ENCODE data around the genes ESYT1, SMARCC2 and SLC39A5.

- PRO-cap, result no peak
Measured at GRCh38 chr12:55941708-55942646, 11.0 kb downstream of the DGKA start.

DNA sequence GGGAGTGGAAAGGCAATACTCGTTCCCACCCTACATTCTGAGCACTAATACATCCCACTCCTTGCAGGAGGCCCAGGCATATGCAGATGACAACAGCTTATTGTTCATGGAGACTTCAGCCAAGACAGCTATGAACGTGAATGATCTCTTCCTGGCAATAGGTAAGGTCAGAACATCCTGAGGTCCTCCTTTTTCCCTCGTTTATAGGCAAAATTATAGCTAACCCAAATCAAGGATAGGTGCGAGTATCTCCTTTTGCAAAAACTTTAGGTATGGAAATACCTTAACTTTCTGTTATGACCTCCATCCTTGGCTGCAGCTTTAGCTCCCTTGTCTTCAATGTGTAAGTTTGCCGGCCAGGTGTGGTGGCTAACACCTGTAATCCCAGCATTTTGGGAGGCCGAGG is 5.8 kb upstream of the SUOX start:
- PRO-cap, result no peak

GRCh38 chr12:55992553-55993242 is 4.4 kb upstream of the SUOX start:
- PRO-cap, result no peak

DNA sequence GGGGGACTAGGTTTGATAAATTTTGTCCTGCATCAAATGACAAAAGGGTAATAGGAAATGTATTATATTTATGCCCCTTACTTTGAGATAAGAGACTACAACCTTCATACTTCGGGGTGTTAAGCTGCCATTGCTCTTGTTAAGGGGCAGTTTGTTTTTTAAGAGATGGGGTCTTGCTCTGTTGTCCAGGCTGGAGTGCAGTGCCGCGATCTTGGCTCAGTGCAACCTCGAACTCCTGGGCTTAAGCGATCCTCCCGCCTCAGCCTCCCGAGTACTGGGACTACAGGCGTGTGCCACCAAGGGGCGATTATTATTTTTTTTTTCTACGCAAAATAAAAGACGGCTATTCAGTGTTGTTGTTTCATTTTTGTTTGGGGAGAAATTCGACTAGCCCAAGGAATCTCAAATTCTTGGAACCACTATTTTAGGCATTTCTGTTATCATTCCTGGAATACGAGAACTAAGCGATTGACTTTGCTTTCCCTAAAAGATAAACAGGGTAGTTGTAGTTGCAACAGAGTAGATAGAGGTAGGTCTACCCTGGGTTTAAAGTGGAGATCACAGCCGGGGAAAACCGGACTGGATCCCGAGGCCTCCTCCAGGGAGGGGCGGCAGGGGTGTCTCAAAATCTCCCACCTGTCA is 621 bp upstream of the SUOX start:
- PRO-cap, result no peak

DNA sequence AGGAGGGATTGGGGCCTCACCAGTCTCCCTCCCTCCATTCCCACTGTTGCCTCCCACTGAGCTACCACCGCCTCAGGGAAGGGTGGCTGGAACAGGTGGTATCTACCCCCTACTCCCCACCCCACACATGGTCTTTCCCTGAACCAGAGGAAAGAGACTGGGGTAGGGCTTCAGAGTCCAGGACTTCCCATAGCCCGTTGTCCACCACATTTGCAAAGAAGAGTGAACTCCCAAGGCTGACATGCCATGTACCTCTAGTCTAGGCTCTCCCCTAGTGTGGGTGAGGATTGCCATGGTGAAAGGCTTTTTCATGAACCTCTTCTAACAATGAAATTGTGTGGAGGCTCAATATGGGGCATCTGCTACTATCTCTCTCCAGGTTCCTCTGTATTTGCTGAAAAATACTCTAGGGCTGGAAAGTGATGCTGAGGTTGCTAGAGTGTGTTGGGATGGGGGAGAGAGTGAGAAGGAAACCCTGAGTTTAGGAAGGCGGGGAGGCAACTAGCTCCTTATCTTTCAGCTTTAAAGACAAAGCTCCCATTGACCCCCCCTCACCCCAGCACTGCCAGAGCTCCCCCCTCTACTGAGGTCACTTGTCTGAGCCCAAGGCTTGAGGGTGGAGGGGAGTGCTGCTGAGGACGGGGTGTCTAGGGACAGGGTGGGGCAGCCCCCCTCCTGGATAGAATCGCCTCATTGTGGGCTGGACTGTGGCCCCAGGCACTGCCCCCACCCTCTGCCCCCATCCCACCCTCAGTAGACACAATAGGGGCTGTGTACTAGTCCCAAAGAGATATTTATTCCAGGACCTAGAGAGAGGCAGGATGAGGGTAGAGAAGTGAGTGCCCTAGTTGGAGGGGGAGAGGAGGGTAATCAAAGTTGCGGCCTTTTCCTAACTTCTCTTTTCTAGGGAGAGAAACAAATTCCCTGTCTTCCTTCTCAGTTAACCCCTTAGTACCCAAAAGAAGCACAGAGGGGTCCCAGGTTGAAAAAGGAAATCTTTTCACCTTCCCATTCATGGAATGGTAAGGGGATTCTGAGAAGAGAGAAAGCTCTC is 2.9 kb downstream of the ERBB3 start:
- PRO-cap, result no peak

- PRO-cap, result no peak
Measured at GRCh38 chr12:56085020-56085471, 5.1 kb downstream of the ERBB3 start.

DNA sequence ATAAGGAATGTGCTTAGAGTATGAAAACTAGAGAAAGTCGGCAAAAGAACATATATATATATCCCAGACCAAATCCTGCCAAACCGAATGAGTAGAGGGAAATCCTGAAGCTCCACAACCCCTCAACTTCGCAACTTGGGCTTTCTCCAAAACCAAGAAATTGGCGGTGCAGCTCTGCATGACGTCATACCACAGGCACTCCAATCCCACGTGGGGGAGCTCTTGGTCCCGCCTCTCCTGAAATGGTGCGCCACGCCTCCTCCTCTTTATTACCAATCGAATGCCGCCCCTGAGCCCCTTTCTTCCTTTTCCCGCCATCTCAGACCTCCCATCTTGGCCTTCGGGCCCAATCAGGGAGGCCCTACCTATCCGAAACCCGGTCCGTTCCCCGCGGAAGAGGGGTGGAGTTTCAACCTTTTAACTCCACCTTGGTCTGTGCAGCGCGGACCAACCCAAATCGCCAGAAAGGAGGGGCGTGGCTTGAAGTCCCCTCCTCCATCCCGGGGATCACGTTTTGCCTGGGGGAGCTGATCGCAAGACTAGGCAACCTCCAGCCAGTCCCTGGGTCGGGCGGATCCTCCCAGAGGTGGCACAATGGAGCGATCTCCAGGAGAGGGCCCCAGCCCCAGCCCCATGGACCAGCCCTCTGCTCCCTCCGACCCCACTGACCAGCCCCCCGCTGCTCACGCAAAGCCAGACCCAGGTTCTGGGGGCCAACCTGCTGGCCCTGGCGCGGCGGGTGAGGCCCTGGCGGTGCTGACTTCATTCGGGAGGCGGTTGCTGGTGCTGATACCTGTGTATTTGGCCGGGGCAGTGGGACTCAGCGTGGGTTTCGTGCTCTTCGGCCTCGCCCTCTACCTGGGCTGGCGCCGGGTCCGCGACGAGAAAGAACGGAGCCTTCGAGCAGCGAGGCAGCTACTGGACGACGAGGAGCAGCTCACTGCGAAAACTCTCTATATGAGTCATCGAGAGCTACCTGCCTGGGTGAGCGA is at the start of gene ESYT1:
ESYT1 (plus strand) TSS at position 542 of the 992 bp plus-strand sequence.
- PRO-cap, result bidirectional peak, plus-strand start at position 557 of the sequence, minus-strand start at position 137 of the sequence

DNA sequence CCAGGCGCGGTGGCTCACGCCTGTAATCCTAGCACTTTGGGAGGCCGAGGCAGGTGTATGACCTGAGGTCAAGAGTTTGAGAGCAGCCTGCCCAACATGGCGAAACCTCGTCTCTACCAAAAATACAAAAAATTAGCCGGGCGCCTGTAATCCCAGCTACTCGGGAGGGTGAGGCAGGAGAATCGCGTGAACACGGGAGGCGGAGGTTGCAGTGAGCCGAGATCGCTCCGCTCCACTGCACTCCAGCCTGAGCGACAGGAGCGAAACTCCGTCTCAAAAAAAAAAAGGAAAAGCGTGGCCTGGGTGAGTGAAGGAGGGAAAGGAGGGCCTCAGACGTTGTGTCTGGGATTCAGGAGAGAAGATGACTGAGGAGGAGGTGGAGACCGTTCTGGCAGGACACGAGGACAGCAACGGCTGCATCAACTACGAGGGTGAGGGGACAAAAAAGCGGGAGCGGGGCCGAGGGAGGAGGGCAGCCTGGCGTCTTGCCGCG is 998 bp upstream of the MYL6 start:
- PRO-cap, result unidirectional peak, plus-strand start at position 176 of the sequence

- PRO-cap, result no peak
Measured at GRCh38 chr12:56168061-56168523, 9.9 kb downstream of the MYL6 start.

GRCh38 chr12:56189166-56189921 is at the start of gene SMARCC2:
Gene SMARCC2, minus strand, starts transcription at chr12:56189483.
- PRO-cap, result bidirectional peak, plus-strand start at chr12:56189676, minus-strand start at chr12:56189473

DNA sequence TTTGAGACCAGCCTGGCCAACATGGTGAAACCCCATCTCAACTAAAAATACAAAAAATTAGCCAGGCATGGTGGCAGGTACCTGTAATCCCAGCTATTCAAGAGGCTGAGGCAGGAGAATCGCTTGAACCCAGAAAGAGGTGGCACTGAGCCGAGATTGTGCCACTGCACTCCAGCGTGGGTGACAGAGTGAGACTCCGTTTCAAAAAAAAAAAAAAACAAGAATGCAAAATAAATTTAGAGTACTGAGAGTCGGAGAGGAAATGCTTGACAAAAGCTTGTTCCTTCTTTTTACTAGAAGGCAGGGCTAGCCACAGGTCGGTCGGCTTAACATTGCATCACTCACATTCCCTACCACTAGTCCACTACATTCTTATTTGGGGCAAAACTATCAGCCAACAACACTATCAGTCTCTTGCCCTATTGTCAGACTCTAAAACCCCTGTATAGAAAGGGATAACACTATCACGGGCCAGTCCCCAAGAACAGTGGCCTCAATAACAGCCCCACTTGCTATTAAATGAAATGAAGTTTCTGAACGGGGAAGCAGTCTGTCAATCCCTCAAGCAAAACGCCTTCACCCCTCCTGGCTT is 1.1 kb downstream of the RNF41 start:
- PRO-cap, result no peak

GRCh38 chr12:56228821-56229700 is 790 bp upstream of the SLC39A5 start:
- PRO-cap, result no peak

GRCh38 chr12:56229994-56230215 is at the start of gene SLC39A5:
Gene SLC39A5, plus strand, starts transcription at chr12:56230051.
- PRO-cap, result unidirectional peak, plus-strand start at chr12:56230056

- PRO-cap, result no peak
Measured at GRCh38 chr12:56361575-56361835, 1.2 kb downstream of the APOF start.

DNA sequence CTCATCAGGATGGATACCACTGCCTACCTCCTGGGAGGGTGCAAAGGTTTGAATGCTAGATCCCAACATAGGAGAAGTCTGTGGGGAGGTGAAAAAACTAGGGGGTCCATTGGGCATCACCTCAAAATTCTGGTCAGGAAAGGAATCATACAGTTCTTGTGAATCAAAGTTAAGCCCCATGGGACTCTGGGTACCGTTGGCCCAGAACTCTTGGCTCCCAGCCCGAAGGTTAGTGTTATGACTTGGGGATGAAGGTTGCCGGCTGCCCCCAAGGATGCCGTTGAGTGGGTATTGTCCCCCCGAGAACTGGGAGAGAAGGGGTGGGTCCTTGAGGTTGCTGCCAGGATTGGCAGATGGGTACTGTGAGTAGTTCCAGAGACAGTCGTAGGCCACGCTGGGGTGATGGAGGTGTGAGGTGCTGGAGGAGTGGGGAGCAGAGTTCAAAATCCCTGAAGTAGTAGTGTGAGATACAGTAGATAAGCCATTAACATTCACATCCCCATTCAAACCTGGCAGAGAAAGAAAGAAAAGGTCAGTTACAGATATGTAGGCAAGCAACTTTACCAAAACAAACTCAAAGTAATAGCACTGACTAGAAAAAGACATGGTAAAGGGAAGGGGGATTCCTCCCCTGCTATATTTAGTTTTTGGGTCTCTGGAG is 14.9 kb downstream of the BAZ2A start:
- PRO-cap, result no peak

GRCh38 chr12:56629455-56629906 is 645 bp downstream of the BAZ2A start:
- PRO-cap, result bidirectional peak, plus-strand start at chr12:56629839, minus-strand start at chr12:56629595

GRCh38 chr12:56679248-56680227 is 8.5 kb downstream of the PTGES3 start:
- PRO-cap, result no peak

DNA sequence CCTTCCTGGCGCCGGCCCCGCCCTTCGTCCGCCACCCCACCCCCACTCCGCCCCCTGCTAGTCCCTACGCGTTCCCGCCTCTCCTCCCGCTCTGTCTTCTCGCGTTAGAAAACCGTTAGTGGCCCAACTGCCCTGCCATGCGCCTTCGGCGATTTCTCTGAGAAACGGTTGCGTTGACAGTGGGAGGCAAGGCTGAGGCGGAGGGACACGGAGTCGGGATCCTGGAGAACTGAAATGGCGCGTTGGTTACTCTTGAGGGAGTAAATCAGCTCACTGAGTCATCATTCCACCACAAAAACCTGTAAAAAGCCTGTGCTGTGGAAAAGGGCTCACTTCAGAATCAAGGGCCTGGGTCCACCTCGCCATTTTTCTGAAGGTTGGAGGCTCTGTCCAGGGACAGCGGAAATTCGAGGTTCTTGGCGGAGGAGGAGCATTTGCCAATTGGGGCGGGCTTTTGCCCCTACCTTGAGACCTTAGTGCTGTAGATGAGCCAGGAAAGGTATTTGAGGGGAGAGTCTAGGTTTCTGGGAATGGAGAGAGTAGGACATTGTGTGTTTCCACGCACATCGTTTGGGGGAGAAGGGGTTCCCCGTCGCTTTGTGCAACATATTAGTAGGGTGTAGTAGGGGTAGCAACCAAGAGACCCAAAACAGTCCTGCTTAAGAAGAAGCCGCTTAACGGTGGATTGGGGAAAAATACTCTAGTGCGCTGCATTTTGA is 495 bp upstream of the PTGES3 start:
- PRO-cap, result bidirectional peak, plus-strand start at position 138 of the sequence, minus-strand start outside the sequence

GRCh38 chr12:56715492-56716471 is 9.3 kb downstream of the NACA start:
- PRO-cap, result no peak

DNA sequence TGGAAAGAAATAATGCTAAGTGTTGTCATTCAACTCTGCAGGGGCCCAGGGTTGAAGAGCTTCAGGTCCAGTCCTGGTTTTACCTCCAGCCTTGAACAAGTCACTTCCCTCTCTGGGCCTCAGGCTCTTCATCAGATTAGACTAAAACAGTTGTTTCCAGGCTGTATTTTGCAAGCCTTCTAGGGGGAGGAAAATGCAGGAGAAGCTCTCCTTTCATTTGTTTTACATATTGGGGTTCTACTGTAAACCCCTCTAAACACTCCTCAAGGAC is 2.8 kb downstream of the SDR9C7 start:
- PRO-cap, result no peak

Measured in jejunum (tissue), 1 donor.